Pericardium (tissue), 1 donor: Measurements from ENCODE around the gene CRYGC.

DNA sequence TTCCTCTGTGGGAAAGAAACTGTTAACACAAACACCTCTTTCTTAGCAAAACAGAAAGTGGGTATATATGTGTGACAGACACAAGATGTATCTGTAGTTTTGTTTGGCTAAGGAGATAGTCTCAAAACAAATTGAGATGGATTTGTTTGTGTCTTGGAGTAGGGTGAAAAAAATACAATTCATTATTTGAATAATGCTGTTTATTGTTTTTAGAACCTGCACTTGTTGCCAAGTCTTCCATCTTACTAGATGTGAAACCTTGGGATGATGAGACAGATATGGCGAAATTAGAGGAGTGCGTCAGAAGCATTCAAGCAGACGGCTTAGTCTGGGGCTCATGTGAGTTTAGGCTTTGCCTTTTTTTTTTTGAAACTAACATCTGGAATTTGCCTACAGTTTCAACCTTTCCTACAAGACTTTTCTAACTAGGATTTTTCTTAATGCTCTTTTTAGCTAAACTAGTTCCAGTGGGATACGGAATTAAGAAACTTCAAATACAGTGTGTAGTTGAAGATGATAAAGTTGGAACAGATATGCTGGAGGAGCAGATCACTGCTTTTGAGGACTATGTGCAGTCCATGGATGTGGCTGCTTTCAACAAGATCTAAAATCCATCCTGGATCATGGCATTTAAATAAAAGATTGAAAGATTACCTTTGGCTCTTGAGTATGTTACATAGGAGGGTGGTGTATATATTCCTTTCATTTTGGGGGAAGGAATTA is 2.7 kb downstream of the EEF1B2 start:
- RRBS = no CpG with 5 or more reads among the region's 4 CpGs

DNA sequence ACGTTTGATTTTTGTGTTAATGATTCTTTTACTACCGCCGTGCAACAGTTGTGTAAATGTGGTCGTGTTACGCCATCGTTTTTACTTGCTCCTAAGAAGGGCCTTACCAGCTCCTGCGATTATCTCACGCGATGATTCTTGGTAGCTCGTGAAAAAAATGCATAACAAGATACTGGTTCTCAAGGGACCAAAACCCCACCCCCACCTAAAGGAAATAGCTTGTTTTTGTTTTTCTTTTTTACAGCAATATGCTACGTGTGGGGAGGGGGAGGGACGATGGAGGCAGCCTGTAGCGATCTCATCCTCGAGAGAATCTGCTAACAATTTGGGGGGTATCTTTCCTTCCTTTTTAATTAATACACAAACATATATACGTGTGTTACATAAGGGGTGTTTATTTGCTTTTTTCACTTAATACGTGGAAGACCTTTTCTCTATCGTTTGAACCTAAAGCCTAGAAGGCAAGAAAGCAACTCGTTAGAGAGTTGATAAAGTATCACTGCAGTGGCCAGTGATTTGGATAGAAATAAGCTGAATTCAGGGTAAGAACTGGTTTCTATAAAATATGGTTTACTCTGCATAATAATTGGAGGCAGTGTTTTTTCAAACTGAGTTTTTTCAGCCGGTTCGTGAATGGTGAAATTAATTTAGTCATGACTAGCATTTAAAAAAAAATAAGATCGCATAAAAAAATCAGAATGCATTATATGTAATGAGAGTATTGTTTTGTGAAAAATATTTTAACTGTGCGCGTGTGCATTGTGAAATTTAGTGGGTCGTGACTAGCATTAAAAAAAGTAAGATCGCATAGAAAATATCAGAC is 1.2 kb downstream of the ZDBF2 start:
- RRBS = no CpG with 5 or more reads among the region's 25 CpGs

- RRBS = no CpG with 5 or more reads among the region's 25 CpGs
Measured at GRCh38 chr2:206765723-206766470, 491 bp downstream of the FASTKD2 start.

GRCh38 chr2:207107443-207108112 is 58.2 kb downstream of the KLF7 start:
- RRBS = 31% methylated on average over 5 of the region's 16 CpGs

GRCh38 chr2:207162773-207163860 is 2.6 kb downstream of the KLF7 start:
- RRBS = no CpG with 5 or more reads among the region's 9 CpGs

DNA sequence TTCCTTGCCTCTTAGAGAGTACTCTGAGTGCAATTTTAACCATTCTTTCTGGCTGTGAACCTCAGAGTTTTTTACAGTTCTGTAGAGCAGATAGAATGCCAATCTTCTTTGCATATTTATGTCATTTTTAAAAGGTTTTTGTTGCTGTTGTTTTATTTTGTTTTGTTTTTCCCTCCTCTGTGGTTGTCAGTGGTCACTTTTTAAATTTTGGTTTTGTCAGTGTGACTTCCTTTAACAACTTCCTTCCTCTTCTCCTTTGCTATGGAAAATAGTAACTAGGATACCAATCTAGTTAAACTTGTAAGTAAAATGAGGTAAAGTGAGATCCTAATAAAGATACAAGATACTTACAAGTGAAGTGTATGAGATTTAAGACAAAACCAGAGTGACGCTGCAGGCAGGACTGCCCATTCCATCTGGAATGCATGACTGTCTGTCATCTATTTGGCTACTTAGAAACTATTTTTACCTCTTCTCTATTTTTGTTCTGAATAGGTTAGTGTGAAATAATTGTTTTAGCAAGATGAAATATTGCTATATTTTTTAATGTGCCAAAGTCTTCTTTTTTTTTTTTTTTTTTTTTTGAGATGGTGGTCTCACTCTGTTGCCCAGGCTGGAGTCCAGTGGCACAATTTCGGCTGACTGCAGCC is 30.6 kb upstream of the CREB1 start:
- RRBS = no CpG with 5 or more reads among the region's 2 CpGs

DNA sequence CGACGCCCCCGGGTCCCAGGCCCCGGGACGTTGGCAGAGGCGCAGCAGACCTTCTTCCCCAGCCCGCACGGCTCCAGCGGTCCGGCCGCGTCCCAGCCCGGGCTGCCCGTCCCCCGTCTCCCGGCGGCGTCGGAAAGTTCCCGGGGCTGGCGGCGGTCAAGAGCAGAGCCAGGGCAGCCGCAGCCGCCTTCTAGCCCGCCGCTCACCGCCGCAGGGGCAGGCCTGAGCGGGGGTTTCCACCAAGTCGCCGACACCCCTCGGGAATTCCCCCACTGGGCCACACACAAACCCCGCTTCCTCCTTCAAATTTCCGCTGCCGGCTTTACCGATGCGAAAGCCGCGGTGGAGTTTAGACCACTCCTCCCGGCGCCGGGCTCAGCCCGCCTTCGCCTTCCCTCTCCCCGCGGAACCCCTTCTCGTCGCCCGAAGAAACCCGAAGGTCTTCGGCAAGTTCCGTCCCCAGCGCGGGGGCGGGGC is 338 bp upstream of the CREB1 start:
- RRBS = 2% methylated on average over 16 of the region's 55 CpGs

GRCh38 chr2:207802685-207803084 is 33.0 kb upstream of the FZD5 start:
- RRBS = no CpG with 5 or more reads among the region's 6 CpGs

- RRBS = no CpG with 5 or more reads among the region's 3 CpGs
Measured at GRCh38 chr2:207829845-207830297, 60.2 kb upstream of the FZD5 start.

- RRBS = no CpG with 5 or more reads among the region's 2 CpGs
Measured at GRCh38 chr2:207831722-207832408, 62.2 kb upstream of the FZD5 start.

- RRBS = no CpG with 5 or more reads among the region's 1 CpG
Measured at GRCh38 chr2:207860736-207861185, 91.1 kb upstream of the FZD5 start.

GRCh38 chr2:207870329-207870796 is 100.7 kb upstream of the FZD5 start:
- RRBS = no CpG with 5 or more reads among the region's 6 CpGs

- RRBS = no CpG with 5 or more reads among the region's 3 CpGs
Measured at GRCh38 chr2:207879302-207879753, 109.6 kb upstream of the FZD5 start.

DNA sequence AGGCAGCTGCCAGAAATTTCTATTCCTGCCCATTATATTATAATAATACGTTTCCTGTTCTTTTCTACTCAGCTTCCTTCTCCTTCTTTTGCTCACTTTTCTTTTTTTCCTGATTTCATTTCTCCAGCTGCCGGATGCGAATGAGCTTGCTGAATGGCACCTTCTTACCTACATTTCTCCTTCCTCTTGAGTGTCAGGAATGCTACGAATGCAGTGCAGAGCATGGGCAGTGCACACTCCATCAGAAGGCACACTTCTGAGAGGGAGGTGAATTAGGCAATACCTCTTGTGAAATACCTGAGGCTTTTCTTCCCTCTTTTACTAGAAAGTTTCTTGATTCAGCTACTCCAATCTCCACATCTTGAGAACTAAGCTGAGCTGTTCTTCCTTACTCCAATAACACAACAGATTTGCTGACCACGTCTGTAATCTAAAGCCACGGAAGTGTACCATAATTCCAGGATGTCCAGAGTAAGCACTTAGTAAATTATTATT is 51.1 kb downstream of the PLEKHM3 start:
- RRBS = no CpG with 5 or more reads among the region's 6 CpGs

GRCh38 chr2:208111904-208112917 is 12.1 kb downstream of the CRYGD start:
- RRBS = 15% methylated on average over 2 of the region's 50 CpGs

GRCh38 chr2:208129625-208130291 is at the start of gene CRYGC:
CRYGC (minus strand) TSS chr2:208129828.
- RRBS = no CpG with 5 or more reads among the region's 12 CpGs

GRCh38 chr2:208183815-208184338 is 6.0 kb downstream of the C2orf80 start:
- RRBS = no CpG with 5 or more reads among the region's 10 CpGs

GRCh38 chr2:208265295-208265753 is 731 bp upstream of the PIKFYVE start:
- RRBS = no CpG with 5 or more reads among the region's 8 CpGs

GRCh38 chr2:208312764-208313159 is 46.7 kb downstream of the PIKFYVE start:
- RRBS = no CpG with 5 or more reads among the region's 3 CpGs